Measurements from ENCODE around the genes P2RY2 and P2RY6.

DNA sequence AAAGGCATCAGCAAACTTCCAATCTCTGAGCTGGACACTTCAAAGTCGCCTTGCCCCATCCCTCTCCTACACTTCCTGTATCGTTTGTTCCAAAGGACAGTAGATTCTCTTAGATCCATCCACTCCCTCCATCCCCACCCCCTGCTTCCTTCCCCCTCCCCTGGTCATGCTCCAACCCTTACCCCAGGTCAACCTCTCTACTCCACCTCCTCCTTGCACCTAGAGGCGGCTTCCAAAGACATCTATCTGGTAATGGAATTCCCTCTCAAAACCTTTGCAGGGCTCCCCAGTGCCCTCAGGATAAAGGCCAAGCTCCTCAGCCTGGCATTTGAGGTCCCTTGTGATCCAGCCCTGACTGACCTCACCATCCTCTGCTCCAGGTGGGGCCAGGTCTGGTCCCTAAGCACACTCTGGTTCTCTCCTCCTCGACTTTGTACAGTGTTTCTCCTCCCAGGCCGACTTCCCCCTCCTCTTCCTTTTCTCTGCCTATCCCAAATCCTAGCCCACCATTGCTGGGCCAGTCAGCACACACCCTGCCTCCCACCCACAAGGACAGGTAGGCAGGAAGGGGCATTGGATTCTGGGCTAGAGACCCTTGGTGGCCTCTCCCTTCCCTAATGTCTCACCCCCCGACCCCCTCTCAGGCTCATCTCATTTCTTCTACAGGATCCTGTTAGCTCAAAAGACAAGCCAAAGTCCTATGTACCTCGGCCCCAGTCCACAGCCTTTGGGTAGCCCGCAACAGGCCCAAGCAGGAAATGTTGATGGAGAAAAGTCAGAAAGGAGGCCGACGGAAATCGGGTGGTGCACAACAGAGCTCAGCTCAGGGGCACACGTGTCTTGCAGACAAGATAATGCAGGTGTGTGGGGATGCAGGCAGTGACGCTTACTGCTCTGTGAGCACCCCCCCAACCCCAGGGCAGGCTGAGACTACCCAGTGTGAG, 3.9 kb upstream of the PDE2A start:
- PRO-cap, 4 experiments, result no peak in any of the 4 experiments
- RAMPAGE, long total RNA, 2 experiments, result no peak in any of the 2 experiments

GRCh38 chr11:72696375-72696883, 22.2 kb upstream of the PDE2A start:
- PRO-cap, 4 experiments, result no peak in any of the 4 experiments
- RAMPAGE, long total RNA, 2 experiments, result no peak in any of the 2 experiments

DNA sequence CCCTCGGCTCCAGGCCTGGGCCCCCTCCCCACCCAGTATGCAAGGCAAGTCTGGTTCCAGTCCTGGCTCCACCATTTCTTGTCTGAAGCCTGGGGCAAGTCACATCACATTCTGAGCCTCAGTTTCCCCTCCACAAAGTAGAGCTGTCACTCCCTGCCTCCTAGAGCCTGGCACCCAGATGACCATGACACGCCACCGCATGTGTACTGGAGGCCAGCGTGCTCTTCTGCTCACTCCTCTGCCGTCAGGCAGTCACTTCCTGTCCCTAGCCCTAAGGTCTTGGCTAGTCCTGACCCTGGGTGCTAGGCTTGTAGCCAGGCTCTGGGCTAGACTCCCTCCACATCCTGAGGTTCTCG, 12.7 kb downstream of the ARAP1 start:
- PRO-cap, 4 experiments, result no peak in any of the 4 experiments
- RAMPAGE, long total RNA, 2 experiments, result no peak in any of the 2 experiments

DNA sequence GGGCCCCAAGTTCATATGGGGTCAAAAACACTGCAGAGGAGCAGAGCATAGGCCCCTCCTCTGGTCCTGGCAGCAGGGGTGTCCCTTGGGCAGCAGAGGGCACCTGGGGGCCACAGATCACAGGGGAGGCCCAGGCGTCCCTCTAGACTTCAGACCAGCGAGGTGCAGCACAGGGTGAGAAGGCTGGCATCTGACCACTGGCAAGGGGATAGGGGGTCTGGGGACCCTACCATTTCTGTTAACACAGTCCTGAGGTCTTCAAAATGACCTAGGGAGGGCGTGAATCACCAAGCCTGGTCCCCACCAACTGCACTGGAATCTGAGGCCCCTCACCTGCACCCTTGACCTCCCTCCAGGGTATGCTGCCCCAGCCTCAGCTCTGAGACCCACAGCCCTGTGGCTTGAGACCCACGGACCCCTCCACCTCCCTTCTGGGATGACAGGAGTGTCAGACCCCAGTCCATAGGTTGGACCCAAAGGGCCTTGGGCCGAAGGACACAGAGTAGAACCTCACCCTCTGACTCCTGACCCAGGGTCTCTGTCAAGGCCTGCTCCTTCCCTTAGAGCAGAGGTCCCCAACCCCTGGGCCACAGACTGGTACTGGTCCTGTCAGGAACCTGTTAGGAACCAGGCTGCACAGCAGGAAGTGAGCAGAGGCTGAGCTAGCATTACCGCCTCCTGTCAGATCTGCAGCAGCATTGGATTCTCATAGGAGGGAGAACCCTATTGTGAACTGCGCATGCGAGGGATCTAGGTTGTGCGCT, 1.5 kb upstream of the ARAP1 start:
- PRO-cap, 4 experiments, result peak in 3 of 4 experiments; most common minus-strand start position 205 of the sequence (in 3)
- RAMPAGE, long total RNA, 2 experiments, result no peak in any of the 2 experiments

GRCh38 chr11:72834864-72835422, 20.7 kb downstream of the ATG16L2 start:
- PRO-cap, 4 experiments, result peak in 1 of 4 experiments; most common plus-strand start chr11:72835347 (in 1); most common minus-strand start chr11:72835068 (in 1)
- RAMPAGE, long total RNA, 2 experiments, result no peak in any of the 2 experiments

DNA sequence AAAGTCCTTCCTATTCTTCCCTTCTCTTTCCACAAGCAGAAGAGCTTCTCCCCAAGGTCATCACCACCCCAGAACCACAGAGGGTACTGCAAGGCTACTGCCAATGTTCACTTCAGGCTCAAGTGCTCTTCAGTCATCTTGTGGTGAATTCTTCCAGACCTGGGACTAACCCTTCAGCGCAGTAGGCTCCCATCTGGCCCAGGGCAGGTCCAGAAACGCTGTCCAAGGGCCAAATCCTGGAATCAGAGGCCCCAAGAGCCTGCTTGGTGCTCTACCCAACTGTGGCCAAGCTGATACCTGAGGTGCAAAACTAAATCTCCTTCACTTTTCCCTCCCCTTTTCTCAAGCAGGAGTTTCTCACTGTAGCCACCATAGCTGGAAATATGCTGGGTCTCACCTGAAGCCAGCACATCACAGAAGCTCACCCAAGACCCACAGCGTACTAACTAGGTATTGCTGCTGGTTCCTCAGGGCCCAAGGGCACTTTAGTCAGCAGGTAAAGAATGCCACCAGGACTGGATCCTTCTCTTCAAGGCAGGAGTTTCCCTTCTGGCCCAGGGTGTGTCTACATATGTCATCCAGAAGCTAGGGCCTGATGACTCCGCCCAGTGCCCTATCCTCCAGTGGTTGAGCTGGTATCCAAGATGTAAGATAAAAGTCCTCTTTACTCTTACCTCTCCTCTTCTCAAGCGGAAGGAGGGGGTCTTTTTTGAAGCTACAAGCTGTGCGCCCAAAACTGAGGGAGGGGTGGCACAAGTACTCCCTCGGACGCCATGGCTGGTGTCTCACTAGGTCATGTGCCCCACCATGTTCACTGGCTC, 27.8 kb downstream of the FCHSD2 start:
- PRO-cap, 4 experiments, result no peak in any of the 4 experiments
- RAMPAGE, long total RNA, 2 experiments, result no peak in any of the 2 experiments

GRCh38 chr11:73173570-73174452, 31.7 kb upstream of the FCHSD2 start:
- PRO-cap, 4 experiments, result peak in 4 of 4 experiments; most common plus-strand start chr11:73173929 (in 4); most common minus-strand start chr11:73173894 (in 3)
- RAMPAGE, long total RNA, 2 experiments, result no peak in any of the 2 experiments

- PRO-cap, 4 experiments, result peak in 2 of 4 experiments; most common plus-strand start chr11:73175821 (in 2); most common minus-strand start chr11:73175760 (in 1)
- RAMPAGE, long total RNA, 2 experiments, result no peak in any of the 2 experiments
Observed at GRCh38 chr11:73175421-73176101, 33.4 kb upstream of the FCHSD2 start.

DNA sequence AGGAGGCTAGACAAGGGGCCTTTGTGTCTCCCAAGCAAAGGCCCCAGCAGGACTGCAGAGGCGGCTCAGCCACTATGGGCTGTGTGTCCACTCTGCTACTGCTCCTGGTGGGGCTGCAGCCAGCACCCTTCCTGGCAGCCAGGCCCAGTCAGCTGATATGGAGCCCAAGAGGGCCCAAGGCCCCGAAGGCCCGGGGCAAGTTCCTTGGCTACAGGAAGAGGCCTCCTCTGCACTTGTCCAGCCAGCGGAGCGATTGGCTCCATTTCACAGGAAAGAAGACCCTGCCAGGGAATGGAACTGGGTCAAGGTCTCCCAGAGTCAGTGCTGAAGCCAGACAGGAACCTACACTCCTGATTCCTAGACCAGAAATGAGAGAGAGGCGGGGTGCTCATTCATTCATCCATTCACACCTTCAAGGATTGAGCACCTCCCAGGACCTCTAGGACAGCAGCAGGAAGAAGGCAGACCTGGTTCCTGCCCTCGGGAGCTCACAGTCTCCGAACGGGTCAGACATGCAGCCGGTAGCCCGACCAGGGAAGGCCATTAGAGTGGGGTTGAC, 865 bp upstream of the P2RY2 start:
- PRO-cap, 4 experiments, result peak in 1 of 4 experiments; most common plus-strand start position 321 of the sequence (in 1)
- RAMPAGE, long total RNA, 2 experiments, result no peak in any of the 2 experiments

GRCh38 chr11:73218045-73219310, at the start of gene P2RY2:
Gene P2RY2, plus strand, starts transcription at chr11:73218281.
- PRO-cap, 4 experiments, result peak in 4 of 4 experiments; most common plus-strand start chr11:73218284 (in 4); most common minus-strand start chr11:73218163 (in 3)
- RAMPAGE, long total RNA, 2 experiments, result start-site peak on the plus strand in 2 of 2 experiments, at chr11:73218245-73218373 at its widest, 42 to 67 reads per replicate

DNA sequence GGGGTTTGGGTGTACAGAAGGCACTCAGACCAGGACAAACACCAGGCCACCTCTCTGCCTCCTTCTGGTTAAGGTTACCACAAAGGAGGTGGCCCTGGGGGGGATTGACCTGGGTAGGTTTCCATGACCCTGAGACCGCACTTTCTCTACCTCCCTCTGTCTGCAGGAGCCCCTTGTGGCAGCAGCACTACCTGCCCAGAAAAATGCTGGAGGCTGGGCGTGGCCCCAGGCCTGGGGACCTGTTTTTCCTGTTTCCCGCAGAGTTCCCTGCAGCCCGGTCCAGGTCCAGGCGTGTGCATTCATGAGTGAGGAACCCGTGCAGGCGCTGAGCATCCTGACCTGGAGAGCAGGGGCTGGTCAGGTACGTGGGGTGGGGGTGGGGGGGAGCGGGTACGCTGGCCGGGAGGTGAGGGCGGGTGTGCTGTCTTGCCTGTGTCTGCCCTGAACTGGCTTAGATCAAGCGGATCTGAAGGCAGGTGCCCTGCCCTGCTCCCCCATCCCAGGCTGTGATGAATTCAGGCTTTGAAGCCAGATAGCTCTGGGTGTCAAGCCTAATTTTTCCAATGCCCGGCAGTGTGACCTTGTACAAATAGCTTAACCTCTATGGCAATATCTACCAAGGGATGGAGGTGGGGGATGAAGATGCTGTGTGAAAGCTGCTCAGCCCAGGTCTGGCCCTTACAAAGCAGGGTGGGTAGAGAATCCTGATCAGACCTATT, 9.9 kb downstream of the P2RY2 start:
- PRO-cap, 4 experiments, result no peak in any of the 4 experiments
- RAMPAGE, long total RNA, 2 experiments, result no peak in any of the 2 experiments

DNA sequence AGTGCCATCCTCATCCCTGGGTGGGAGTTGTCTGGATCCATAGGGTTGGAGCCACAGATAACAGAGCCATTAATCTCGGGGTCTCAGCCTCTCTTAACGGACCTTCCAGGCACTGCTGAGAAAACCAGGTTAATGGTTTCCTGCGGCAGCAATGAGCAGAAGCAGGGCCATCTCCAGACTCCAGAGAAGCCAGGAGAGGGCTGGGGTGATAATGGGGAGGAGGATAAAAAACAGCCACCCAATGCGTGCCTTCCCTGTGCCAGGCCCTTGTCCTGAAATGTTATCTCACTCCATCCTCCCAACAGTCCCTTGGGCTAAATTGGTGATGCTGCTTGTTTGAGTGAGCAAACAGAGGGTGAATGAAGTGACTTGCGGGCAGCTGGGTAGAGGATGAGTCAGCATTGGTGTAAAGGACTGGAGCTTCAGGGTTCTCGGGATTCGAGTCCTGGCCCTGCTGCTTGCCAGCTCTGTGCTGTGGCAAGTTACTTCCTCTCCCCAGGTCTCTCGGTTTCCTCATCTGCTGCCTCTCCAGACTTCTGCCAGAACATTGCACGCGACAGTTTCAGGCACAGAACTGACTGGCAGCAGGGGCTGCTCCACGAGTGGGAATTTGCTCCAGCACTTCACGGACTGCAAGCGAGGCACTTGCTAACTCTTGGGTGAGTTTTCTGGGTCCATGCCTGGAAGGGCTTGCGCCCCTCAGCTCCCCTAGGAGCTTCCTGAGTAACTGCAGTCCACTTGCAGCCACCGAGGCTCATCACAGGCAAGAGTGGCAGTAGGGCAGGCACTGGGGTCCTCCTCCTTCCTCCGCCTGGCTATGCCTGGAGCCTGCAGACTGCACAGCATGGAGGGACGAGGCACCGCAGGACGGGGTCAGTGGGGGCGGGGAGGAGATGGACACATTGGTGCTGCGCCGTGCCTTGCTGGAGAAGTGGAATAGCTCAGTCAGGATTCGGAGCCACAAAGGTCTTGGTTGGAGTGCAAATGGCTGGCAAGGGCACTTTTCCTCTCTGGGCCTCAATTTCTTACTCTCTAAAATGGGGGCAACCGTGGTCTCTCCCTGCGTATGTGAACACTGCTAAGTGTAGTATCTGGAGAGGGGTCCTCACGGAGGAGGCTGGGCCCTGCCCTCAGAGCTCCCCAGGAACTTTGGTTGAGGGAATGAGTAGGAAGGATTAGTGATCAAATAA, at the start of gene P2RY6:
Gene P2RY6, plus strand, starts transcription at position 531 of the 1,190 bp plus-strand sequence.
- PRO-cap, 4 experiments, result peak in 4 of 4 experiments; most common plus-strand start position 571 of the sequence (in 4)
- RAMPAGE, long total RNA, 2 experiments, result start-site peak on the plus strand in 2 of 2 experiments, centred at positions 556 to 568 of the sequence, 10 to 12 reads per replicate

DNA sequence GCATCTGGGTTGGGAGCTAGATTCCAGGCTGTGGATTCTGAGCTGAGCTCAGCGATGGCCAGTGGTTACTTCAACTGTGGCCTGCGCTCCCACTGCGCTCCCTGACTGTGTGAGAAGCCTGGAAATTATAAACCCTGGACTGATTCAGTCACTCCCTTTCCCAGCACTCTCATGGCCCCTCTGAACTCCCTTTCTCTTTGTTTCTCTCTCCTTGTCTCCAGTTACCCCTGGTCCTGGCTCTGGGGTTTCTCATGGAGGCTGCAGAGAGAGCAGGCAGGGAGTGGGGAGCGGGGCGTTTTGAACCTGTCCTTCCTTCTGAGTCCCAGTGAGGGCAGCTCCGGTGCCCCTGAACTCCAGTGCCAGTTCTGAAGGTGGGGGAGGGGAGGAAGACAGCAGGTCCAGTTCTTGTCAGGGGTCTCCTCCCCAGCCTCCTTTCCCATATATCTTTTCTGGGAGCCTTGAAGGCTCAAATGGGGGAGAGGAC, 4.9 kb downstream of the ARHGEF17 start:
- PRO-cap, 4 experiments, result no peak in any of the 4 experiments
- RAMPAGE, long total RNA, 2 experiments, result no peak in any of the 2 experiments

DNA sequence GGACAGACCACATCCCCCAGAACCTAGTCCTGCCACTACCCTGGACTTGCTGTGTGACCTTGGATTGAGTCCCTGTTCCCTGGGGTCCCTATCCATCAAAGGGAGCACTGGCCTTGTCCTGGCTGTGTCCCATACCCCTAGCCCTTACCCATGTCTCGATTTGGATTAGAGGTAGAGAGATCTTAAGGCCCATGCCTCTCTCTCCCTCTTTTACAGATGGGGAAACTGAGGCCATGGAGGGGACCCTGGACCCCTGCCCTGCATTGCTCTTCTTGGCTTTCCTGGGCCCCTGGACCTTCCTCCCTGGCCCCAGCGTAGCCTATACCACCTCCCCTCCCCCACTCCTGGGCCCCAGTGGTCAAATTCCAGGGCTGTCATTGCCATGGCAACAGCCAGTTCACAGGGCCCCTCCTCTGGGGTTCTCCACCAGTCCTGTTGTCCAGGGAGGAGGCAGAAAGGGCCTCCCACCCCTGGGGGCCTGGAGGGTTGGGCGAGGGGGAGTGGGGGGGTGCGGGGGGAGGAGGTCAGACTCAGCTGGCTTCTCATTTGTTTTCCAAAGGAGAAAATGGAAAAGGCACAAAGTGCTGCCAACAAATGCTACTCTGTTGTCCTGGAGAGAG, 23.2 kb downstream of the ARHGEF17 start:
- PRO-cap, 4 experiments, result no peak in any of the 4 experiments
- RAMPAGE, long total RNA, 2 experiments, result no peak in any of the 2 experiments

DNA sequence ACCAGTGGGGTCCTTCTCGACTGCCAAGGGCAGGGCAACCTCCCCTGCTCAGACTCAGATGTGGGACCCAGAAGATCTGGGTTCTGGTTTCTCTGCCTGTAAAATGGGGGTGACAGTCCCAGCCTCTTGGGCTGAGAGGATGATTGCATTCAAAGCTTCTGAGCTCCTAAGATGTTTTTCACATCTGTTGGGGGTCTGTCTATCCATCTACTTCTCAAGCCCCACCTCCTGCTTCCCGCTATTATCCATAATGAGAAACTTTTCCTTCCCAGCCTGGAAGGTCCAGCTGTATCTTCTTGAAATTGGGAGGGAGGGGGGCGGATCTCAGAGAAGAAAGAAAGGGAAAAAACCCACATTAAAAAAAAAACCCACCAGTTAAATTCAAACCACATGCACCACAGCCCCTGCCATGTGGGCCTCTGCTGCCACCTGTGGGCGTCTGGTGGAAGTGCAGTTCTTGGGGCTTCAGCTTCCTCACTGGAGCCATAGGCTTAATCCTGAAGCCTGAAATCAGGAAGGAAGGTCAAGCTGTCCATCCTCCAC, 27.2 kb downstream of the ARHGEF17 start:
- PRO-cap, 4 experiments, result no peak in any of the 4 experiments
- RAMPAGE, long total RNA, 2 experiments, result no peak in any of the 2 experiments

DNA sequence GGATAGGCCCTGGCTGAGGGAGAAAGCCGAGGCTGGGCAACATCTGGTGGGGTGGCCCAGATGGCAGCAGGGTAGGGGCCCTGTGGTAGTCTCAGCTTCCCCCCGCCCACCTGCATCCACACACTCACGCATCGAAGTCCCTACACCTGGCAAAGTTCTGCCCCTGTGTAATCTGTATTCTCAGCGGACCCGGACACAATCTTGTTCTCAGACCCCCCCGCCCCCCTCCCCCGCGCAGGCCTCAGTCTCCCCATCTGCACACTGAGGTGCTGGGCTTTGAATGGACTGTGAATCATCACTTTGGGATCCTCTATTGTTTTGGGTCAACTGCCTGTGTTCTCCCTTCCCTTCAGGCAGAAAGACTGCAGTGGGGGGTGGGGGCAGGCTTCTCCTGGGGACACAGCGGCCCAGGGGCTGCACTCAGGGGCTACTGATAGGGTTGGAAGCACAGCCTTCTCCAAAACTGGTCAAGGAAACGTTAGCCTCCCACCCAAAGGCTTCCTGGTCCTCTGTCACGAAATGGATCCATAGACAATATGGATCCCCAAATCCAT, 1.3 kb downstream of the RELT start:
- PRO-cap, 4 experiments, result no peak in any of the 4 experiments
- RAMPAGE, long total RNA, 2 experiments, result no peak in any of the 2 experiments

- PRO-cap, 4 experiments, result peak in 1 of 4 experiments; most common minus-strand start chr11:73385193 (in 1)
- RAMPAGE, long total RNA, 2 experiments, result no peak in any of the 2 experiments
Observed at GRCh38 chr11:73384750-73385598, 8.8 kb downstream of the RELT start.

DNA sequence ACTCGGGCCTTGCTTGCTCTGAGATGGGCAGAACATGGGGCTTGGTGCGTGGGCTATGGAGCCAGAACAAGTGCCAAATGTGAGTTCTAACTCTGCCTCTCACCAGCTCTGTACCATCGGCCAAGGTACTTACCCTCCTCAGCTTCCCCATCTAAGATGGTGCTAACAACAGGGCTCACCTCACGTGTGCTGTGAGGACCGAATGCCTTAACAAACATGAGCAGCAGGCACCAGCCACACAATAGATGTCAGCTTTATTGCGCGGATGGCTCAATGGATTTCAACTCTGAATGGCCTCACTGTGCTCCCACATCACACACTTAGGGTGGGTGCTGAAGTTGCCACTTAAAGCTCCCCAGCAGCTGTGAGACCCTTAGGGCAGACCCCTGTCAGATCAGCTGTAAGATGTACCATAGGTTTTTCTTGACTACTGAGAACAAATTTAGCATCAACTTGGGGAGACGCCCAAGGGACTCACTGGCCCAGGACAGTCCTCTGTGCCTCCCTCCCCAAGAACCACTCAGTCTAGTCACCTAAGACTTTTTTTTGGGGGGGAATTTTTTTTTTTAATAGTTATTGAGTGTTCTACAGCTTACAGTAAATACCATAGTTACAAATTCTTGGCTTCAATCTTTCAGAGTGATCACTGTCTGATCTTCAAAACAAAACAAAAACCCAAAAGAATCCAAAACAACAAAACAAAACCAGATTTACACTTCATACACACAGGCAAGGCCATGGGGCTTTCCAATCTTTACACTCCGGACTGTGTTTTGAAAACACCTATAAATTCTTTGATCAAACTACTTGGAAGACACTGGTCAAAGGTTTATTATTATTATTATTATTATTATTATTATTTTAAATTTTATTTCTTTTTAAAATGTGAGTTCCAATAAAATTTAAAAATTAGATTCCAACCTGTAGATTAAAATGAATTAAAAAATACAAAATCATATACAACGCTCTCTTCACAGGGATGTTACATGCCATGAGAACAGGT, 24.4 kb downstream of the RELT start:
- PRO-cap, 4 experiments, result peak in 1 of 4 experiments; most common minus-strand start position 440 of the sequence (in 1)
- RAMPAGE, long total RNA, 2 experiments, result no peak in any of the 2 experiments

GRCh38 chr11:73647375-73648067, 1.1 kb downstream of the PLEKHB1 start:
- PRO-cap, 4 experiments, result peak in 2 of 4 experiments; most common plus-strand start chr11:73647655 (in 2); most common minus-strand start chr11:73647505 (in 1)
- RAMPAGE, long total RNA, 2 experiments, result no peak in any of the 2 experiments

DNA sequence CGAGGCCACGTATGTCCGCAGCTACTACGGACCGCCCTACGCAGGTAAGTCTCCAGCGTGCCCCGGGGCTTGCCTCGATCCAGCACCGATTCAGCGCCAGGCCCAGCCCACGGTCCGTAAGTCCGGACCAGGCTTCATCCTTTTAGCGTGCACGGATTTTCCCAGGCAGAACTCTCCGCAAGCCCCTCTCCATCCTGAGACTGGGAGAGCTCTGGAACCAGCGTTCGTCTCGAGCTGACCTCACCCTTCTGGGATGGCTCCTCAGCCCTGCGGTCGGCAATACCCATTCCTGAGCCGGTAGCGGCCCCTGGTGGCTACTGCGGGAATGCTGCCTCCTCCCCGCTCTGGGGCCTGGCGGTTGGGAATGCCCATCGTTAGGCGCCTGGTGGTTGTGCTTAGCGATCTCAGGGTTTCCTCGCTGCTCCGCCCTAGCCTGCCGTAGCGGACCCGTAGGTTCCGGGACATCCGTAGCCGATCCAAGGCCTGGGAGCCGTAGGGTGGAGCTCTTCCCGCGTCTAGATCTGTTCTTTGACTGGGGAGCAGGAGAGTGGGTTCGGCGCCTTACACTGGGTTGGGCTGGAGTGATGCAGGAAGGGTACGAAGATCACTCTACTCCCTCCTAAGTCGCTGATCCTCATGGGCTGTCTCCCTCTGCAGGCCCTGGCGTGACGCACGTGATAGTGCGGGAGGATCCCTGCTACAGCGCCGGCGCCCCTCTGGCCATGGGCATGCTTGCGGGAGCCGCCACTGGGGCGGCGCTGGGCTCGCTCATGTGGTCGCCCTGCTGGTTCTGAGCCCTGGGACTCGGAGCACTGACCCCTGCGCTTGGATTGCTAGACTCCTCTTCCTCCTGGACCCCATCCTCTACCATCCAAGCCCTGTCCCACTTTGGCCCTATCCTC, 14.7 kb downstream of the PLEKHB1 start:
- PRO-cap, 4 experiments, result peak in 1 of 4 experiments; most common minus-strand start position 255 of the sequence (in 1)
- RAMPAGE, long total RNA, 2 experiments, result no peak in any of the 2 experiments